Neuron (in vitro differentiated cells): ENCODE measurements around a stretch of chr22.

- PRO-cap = bidirectional peak, plus-strand start at chr22:40346026, minus-strand start at chr22:40346084
Measured at GRCh38 chr22:40345804-40346144, 526 bp upstream of the ADSL start.

- PRO-cap = no peak
Measured at GRCh38 chr22:40528079-40528360, 108.5 kb downstream of the MRTFA start.

GRCh38 chr22:40637667-40638315, 1.3 kb upstream of the MRTFA start:
- PRO-cap = no peak

DNA sequence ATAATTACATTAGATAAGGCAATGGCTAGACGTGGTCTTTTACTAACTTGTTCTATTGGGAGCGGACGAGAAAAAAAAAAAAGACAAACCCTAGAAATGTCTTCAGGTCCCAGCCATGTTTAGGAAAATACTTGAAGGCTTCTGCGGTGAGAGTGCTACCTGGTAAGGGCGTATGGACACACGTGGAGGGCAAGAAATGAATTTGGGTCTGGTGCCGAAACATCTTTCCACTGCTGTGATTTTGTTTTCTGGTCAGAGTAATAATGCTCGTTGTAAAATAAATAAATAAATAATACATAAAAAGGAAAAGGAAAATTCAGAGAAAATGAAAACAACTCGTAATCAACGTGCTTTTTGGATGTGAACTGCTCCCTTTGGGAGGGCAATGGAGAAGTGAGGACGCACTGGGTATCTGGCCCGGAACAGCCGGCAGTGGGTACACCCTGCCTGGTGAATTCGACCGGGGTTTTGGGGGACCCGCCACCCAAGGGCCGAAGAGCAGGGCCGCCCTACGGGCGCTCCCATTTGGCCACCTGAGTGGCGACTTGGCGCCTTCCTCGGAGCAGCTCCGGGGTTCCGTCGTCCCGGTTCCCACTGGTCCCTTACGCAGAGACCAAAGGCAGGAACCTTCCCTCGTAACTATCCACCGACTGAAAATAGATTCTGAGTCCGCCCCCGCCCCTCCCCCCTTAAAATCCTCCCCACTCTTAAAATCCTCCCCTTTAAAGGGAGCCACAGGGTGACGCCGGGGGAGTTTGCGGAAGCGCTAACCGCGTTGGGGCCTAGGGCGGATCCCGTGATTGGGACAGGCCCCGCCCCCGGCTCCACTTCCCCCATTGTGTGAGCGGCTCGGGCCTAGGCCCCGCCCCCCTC, 1.4 kb upstream of the EP300 start:
- PRO-cap = bidirectional peak, plus-strand start at position 368 of the sequence, minus-strand start at position 367 of the sequence; bidirectional peak, plus-strand start outside the sequence, minus-strand start at position 596 of the sequence

DNA sequence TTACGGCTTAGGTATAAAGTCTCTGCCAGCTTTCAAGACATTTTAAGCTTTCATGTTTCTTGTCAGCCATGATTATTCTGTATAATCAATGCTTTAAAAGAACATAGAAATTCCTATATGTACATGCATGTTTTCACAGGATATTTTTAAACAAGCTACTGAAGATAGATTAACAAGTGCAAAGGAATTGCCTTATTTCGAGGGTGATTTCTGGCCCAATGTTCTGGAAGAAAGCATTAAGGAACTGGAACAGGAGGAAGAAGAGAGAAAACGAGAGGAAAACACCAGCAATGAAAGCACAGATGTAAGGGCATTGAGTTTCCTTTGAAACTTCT, 32.8 kb upstream of the L3MBTL2 start:
- PRO-cap = no peak

- PRO-cap = no peak
Measured at GRCh38 chr22:41176770-41177629, 28.1 kb upstream of the L3MBTL2 start.

- PRO-cap = no peak
Measured at GRCh38 chr22:41305529-41306241, 4.4 kb downstream of the ZC3H7B start.

- PRO-cap = no peak
Measured at GRCh38 chr22:41344023-41344462, 37.7 kb upstream of the TEF start.

GRCh38 chr22:41369065-41369627, 12.6 kb upstream of the TEF start:
- PRO-cap = bidirectional peak, plus-strand start at chr22:41369324, minus-strand start at chr22:41369186

GRCh38 chr22:41431336-41431911, 15.2 kb downstream of the TOB2 start:
- PRO-cap = no peak

DNA sequence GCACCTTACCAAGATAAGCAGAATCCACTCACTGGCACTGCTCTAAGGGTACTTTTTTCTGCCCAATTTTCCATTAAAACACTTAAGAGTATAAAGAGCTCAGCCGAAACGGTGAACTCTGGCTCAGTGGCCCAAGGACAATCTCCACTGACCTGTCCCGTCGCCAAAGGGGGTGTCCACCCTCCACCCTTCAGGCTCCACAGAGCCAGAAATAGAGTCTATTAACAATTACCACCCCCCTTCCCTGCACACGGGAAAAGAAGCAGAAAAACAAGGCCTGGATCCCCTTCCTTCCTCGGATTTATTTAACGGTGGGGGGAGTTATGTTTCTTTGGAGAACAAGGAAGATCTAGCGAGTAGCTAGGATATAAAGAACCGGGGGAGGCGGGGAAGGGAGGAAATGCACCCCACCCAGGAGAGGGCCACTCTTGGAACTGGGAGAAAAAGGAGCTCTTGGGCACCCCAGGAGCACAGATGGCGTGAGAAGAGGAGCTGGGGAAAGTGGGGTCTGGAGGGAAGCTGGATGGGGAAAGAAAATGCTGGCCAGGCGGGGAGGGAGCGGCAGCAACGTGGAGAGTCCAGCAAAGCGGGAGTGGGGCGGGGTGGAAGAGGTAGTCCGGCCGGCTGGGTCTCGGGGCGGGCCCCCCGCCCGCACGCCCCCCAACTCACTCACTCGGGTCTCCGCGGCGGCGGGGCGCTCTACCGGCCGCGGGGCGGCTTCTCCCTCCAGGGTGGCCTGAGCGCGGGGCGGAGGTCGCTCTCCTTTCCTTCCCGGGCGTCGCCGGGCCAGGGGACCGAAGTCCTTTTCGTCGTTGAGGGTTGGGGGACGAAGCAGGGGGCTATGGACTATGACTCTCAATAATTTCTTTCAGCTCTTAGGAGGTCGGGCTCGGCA, 648 bp downstream of the TOB2 start:
- PRO-cap = no peak

DNA sequence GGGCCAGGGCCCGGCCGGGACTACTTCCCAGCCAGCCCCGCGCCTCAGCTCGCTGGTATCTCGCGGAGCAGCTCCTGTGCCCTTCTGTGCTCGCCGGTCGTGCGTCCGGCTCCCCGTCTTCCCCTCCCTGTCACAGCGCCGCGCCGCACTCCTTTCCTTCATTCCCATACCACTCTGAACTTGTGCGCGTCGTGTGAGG, 192 bp upstream of the TOB2 start:
- PRO-cap = bidirectional peak, plus-strand start at position 87 of the sequence, minus-strand start outside the sequence

DNA sequence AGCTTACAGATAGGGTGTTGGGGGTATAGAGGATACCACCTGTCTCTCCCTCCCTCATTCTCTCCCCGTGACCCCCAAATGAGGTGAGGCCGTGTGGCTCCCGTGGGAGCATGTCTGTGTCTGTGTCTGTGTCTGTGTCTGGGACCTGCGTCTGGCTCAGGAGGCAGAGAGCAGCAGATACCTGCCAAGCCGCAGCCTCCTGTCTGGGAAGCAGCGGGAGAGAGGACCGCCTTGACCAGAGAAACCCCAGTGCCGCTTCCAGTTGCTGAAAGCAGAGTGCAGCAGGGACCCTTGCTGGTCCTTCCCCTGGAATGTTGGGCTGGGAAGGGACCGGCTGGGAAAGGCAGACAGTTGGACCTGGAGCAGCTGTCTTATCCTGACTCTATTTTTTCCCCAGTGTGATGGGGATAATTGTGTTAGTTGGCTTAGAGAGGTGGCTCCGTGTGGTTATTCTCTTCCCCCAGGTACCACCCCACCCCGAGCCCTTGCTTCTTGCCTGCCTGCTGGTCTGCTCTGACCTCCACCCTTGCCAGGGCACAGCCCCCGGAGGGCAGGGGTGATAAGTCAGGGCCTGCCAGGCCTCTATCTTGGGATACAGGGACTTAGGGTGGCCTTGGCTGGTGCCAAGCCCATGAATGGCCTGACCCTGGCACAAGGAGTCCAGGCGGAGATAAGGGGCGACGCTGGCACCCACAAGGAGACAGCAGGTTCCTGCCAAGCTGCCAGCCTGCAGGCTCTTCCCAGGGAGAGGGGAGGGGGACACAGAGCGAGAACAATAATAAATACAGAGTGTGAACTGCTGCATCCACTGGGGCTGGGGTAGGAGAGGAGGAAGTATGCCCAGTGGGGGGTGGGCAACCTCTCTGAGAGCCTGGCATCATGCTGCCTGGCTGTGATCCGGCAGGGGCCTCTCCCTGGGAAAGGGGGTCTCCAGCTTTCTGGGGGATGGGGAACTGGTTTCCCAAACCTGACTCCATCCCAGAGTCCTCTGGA, 777 bp downstream of the CSDC2 start:
- PRO-cap = no peak

GRCh38 chr22:41597866-41598428, 8.3 kb upstream of the PMM1 start:
- PRO-cap = no peak

DNA sequence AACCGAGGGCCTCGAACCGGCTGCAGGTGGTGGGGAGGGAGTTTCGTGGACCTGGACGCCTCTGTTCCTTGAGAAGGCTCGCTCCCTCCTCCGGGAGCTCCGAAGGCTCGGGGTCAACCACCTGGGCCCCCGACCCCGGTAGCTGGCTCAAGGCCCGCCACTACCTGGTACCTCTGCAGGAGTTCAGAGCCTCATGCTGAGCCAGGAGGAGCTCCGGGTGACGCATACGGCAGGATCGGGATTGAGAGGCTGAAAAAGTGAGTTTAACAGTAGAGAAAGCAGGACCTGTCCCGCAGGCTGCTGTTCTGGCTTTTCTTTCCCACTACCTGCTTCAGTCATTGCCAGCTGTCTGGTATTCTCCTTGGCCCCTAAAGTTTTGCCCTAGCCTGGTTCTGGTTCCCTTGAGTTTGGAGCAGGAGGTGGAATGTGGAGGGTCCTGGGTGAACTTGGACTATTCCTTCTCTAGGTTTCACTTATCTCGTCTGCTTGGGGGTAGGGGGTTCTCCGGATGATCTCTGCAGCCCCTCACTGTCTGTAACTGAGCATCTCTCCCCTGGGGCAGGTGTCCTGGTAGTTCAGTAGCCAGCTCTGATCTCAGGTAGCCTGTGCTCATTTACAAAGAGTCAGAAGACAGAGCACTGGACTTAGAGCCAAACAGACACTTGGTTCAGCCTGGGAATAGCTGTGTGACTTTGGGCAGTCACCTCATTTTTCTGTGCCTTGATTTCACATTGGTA, 509 bp downstream of the CCDC134 start:
- PRO-cap = no peak

DNA sequence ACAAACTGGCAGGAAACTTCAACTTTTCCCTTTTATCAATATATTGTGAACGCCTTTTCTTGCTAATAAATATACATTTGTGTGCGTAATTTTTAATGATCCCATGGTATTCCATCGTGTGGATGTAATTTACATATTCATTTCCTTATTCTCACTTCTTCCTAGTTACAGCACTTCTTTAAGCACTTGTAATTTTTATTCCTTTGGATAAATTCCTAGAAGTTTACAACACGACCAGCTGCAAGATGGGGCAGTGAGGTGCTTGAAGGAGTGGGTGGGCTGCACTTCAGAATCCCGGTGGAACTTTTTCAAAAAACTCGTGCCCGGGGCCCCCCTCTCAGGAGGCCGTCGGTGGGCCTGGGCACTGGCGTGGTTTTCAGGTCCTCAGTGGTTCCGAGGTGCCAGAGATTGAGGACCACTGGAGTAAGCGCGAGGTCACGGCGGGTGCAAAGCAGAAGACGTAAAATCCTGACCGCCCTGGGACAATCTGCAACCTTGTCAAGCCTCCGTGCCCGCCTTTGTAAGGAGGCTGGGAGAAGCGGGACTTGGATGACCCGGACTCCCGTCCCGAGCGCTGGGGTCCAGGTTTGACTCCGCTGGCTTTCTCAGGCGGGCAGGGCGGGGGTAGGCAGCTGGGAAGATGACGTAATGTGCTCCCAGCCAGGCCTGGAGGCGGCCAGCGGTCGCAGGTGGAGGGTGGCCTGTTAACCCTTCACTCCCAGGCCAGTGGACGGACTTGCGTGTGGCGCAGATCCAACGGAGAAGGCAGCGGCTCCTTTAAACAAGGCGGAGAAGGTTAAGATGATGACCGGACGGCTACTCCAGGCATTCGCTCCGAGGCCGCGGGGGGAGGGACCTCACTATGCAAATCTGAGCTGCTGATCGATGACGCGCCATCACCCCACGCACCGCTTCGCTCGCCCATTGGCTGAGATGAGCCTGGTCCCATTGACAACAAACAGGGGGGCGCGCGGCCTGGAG, 539 bp upstream of the SREBF2 start:
- PRO-cap = bidirectional peak, plus-strand start at position 390 of the sequence, minus-strand start at position 522 of the sequence; bidirectional peak, plus-strand start outside the sequence, minus-strand start at position 803 of the sequence

GRCh38 chr22:41859200-41859510, 26.2 kb downstream of the SREBF2 start:
- PRO-cap = no peak

DNA sequence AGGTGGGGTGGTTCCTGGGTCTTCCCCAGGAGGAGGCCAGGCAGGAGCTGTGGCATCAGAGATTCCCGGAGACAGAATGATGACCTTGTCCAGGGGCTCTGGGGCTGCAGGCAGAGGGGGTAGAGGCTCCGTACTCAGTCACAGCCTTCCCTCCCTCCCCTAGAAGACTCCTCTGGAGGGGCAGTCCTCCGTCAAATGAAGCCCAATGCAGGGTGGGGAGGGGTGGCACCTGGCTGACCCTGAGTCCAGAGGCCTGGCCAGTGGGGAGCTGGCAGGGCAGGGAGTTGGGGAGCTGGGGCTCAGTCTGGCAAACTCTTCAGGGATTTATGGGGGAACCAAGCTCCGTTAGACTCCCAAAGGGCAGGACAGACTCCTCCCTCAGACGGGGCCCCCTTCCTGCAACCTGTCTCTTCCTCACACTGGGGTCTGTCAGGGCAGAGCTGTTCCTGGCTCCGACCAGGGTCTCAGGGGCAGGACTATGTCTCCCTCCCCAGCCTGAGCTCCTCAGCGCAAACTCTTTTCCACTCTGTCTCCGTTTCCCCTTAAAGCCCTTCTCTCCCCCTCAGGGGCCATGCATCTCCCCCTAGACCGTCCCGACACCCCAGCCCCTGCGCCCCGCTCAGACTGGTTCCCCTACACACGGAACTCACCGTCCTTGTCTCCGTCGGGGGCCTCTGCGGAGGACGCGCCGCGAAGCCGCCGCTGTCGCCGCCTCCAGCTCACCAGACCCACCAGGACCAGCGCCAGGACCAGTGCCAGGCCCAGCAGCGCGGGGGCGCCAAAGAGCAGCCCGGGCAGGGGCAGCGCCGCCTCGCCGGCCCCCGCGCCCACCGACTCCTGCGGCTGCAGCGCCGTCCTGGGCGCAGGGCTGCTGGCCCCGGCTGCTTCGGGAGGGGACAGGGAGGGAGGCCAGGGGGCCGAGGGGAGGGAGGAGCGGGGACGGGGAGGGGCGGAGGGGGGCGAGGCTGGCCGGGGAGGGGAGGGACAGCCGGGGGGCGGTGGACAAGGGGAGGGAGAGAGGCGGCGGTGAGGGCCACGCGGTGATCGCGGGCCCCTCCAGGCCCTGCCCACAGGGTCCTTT, 815 bp downstream of the TNFRSF13C start:
- PRO-cap = no peak

GRCh38 chr22:42072437-42073052, 1.5 kb upstream of the PHETA2 start:
- PRO-cap = no peak

GRCh38 chr22:42078621-42079008, 885 bp upstream of the SMDT1 start:
- PRO-cap = no peak